Metastatic Liver Carcinoma in the Adrenal Gland (tissue), 2 donors: ENCODE results near the gene SCG2.

GRCh38 chr2:219631369-219631960, 4.0 kb downstream of the SLC4A3 start:
- PRO-cap, 2 experiments = no peak in any of the 2 experiments

DNA sequence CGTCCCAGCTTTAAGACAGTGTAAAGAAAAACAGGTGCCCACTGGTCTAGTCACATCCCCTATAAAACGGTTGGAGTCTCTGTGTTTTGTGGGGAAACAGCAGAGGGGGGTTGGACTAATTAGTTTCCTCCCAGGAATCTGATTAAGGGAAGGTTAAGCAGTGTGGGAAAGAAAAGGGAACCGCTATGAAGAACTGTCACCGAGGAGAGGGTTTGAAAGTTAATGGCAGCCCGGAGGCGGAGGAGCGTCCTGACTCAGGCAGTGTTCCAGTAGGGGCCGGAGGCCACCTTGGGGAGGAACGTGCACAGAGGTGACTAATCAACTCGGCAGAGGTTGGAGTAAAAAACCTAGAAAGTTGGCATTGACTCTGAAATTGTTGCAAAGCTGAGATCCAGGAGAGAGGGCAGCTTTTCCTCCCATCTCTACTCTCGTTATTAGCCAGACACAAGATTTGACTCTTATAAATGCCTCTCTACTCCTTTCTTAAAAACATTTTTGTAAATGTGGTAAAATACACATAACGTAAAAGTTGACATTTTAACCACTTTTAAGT, 224.8 kb downstream of the SLC4A3 start:
- PRO-cap, 2 experiments = no peak in any of the 2 experiments

GRCh38 chr2:219922401-219922657, 294.9 kb downstream of the SLC4A3 start:
- PRO-cap, 2 experiments = no peak in any of the 2 experiments

GRCh38 chr2:221517306-221518145, 54.6 kb downstream of the EPHA4 start:
- PRO-cap, 2 experiments = no peak in any of the 2 experiments

DNA sequence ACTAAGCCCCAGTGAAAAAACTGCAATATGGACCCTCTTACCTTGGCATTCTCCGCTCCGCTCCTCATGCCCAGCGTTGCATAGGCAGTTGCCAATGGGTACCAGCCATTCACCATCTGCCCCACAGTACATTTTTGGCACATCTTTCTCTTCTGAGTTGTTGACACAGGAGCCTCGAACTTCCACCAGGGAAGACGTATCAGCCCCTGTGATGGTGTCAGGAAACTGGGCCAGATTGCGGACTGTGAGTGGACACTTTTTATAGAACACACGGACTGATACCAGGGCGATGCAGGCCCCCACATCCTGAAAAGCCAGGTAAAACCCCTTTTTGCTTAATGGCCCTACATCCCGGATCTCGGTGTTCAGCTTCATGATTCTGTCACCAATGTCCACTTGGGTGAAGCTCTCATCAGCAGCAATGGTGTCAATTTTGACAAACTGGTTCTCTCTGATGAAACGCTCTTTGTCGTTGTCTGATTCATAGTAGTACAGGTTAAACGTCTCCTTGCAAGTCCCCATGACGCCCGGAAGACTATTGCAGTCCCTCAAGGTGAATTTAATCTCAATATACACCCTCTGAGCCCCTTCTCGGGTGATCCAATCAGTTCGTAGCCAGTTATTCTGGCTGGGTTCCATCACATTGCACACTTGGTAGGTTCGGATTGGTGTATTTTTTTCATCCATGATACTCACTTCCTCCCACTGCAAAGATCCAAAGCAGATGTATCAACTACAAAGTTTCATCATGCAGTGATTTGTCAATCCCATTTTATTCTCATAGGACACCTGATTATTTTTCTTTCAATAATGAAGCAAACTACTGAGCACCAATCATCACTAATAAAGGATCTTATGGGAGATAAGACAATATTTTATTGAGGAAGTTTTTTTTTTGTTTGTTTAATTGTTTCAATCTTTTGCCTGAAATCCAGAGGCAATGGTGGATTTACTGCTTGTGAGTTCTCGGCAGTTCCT, 8.1 kb downstream of the EPHA4 start:
- PRO-cap, 2 experiments = no peak in any of the 2 experiments

DNA sequence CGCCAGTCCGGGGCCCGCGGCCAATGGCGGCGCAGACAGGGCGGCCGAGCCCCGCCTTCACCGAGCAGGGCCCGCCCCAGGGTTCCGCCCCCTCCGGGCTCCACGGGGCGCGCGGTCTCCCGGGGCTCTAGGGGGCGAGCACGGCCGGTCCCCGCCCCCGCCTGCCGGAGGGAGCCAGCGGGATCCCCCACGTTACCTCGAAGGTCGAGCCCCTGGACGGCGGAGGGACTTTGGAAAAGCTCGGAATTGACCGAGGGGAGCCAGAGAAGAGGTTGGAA, 204 bp upstream of the EPHA4 start:
- PRO-cap, 2 experiments = peak in 1 of 2 experiments; most common plus-strand start position 105 of the sequence (in 1)

GRCh38 chr2:221896635-221897411, 324.7 kb upstream of the EPHA4 start:
- PRO-cap, 2 experiments = no peak in any of the 2 experiments

DNA sequence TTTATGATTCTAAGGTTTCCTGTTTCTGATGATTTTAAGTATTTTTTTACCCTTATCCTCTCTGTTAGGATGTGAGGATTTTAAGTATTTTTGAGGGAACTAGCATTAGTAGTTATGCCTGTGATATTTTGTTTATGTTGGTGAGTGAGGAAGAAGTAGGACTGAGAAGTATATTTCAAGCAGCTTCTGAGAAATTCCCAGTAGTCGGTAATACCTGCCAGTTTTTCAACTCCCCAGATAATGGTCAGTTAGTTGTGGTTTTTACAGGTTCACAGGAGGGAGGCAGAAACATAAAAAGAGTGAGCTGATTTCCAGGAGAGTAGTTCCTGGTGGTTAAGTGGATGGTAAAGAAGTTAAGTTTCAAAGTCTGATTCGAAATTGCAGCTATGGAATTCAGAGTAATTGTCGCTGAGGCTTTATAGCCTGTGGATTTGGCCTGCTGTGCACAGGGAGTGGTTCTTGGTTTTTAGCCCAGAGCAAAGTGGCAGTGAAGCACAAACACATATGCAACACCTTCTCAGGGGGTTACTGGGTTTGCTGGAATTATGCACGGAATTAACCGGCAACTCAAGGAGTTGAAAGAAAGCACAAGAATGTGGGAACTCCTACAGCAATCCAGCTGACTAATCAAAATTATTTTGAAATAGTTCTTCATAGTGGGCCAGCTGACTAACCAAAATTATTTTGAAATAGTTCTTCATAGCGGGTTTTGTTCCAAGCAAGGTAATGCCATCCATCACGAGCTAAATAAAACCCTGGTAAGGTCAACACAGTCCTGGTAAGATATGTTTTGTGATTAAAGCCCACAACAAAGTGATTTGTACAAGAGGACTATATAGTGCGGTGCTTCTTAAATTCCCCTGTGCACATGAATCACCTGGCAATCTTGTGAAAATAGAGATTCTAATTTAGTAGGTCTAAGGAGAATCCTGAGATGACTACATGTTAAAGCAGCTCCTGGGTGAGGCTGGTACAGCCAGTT, 94.3 kb downstream of the SGPP2 start:
- PRO-cap, 2 experiments = no peak in any of the 2 experiments

DNA sequence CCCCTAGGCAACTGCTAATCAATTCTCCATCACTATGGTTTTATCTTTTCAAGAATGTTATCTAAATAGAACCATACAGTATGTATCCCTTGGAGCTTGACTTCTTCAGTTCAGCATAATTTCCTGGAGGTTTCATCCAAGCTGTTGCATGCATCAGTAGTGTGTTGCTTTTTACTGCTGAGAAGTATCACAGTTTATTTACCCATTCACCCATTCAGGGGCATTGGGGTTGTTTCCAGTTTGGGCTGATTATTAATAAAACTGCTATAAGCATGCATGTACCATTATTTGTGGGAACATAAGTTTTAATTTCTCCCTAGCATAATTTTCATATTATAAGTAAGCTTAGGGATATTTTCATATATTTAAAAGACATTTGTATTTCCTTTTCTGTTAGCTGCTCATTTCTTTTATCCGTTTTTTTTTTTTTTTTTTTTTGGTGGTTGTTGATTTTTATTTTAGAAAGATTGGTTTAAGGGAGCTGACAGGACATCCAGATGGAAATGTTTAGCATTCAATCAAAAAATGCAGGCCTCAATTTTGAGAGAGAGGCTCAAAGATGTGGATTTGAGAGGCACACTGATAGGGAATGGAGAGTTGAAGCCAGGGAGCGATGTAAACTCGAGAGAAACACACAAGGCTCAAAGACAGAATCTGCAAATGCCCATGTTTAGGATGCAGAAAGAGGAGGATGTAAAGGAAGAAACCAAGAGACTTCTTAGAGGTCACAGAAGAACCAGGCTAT, 100.7 kb downstream of the FARSB start:
- PRO-cap, 2 experiments = no peak in any of the 2 experiments

DNA sequence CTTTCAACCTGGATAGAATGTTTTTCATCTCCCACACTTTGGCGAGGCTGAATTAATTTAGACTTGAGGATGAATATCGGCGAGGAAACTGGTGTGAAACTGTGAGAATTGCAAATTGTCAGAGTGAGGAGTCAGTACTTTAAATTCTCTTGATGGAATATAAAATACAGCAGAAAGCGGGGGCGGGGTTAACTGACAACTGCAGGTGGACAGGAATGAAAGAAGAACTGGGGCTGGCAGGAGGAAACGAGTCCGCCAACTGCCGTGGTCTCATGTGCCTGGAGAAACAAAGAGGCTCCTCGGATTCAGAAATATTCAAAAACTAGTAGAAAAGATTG, 44.2 kb downstream of the MOGAT1 start:
- PRO-cap, 2 experiments = no peak in any of the 2 experiments

GRCh38 chr2:222863919-222864831, 3.3 kb downstream of the ACSL3 start:
- PRO-cap, 2 experiments = no peak in any of the 2 experiments

DNA sequence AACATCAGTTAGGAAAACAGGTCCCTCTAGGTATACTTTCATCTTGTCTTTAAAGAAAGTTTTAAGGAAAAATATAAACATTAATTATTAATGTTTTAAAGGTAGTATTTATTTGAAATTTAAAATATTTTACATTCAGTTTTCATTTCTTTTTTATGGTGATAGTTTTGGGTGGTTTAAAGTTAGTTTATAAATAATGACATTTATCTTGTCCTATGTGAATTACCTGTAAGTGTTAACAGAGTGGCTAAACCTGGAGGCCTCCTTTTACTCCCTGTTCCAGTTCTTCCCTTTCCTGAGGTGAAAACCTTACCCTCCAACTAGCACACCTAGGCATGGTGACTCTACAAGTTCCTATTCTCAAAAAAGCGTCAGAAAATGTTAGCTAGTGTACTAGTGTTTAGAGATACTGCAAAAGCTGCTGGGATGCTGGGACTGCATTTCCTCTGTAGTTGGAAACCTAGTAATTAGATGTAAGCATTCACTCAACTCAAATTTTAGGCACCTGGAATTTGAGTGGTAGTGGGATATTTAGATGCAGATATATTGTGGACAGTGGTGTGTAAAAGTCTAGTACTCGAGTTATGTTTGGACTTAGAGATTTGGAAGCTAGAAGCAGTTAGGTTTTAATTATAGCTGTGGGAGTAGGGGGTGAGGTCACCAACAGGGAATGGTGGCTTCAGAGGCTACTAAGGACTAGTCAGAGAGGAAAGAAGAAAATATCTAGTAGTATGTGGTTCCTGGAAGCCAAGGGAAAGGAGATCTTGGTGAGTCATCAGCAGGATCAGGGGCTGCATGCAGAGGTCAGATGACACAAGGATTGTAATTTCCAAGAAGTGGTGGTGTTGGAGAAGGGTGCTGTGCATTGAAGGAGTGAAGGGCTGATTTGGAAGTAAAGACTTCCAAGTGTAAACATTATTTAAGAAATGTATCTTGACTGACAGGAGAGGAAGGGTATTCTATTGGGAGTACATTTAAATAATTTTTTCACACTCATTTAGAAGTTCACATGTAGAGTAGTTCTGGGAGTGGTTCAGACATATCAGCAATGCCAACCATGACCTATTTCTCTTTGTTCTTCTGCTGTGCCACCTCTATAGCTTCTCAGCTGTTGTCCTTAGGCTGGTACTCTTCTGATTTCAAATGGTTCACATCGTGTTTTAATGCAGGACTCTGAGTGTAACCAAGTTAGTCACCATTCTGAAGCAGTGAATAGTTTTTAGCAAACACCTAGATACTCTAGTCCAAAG, 58.9 kb downstream of the ACSL3 start:
- PRO-cap, 2 experiments = no peak in any of the 2 experiments

GRCh38 chr2:223041495-223042107, 10.4 kb upstream of the KCNE4 start:
- PRO-cap, 2 experiments = peak in 2 of 2 experiments; most common plus-strand start chr2:223041740 (in 2)

DNA sequence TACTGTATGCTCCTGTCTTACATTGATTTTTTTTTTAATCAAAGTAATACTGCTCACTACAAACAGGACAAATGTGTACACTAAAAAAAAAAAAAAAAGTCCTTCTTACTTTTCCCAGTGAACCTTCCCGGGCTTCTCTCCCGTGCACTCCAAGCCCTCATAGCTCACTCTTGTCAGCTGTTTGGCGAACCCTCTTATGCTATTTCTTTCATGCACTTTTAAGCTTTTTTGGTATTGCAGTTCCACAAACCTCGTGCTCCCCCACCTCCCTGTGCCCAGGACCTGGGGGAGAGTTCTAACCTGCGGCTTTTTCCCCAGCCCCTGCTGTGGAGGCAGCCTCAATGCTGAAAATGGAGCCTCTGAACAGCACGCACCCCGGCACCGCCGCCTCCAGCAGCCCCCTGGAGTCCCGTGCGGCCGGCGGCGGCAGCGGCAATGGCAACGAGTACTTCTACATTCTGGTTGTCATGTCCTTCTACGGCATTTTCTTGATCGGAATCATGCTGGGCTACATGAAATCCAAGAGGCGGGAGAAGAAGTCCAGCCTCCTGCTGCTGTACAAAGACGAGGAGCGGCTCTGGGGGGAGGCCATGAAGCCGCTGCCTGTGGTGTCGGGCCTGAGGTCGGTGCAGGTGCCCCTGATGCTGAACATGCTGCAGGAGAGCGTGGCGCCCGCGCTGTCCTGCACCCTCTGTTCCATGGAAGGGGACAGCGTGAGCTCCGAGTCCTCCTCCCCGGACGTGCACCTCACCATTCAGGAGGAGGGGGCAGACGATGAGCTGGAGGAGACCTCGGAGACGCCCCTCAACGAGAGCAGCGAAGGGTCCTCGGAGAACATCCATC, 721 bp downstream of the KCNE4 start:
- PRO-cap, 2 experiments = no peak in any of the 2 experiments

GRCh38 chr2:223056651-223057435, 4.9 kb downstream of the KCNE4 start:
- PRO-cap, 2 experiments = no peak in any of the 2 experiments

DNA sequence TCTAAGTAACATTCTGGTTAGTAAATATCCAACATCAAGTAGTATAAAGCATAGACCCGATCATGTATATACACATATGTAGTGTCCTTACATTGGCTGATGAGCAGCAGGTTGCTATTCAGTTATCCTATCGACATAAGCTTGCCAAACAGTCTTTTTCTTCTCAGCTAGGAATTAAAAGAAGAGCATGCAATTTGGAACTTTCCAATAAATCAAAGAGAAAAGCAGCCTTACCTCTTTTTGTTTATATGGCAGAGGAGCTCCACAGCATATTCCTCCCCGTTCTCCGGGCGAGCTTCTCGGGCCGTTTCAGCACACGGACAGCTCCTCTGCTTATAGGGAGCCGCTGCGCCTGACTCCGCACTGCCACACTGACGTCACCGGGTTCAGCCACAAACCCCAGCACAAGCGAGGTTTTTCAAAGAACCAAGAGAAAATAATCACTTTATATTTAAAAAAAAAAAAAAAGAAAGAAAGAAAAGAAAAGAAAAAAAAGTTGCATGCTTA, at the start of gene SCG2:
TSS of gene SCG2 (minus strand) at position 311 of the 507 bp plus-strand sequence.
- PRO-cap, 2 experiments = no peak in any of the 2 experiments

- PRO-cap, 2 experiments = no peak in any of the 2 experiments
Measured at GRCh38 chr2:223870057-223870284, 32.6 kb upstream of the AP1S3 start.

DNA sequence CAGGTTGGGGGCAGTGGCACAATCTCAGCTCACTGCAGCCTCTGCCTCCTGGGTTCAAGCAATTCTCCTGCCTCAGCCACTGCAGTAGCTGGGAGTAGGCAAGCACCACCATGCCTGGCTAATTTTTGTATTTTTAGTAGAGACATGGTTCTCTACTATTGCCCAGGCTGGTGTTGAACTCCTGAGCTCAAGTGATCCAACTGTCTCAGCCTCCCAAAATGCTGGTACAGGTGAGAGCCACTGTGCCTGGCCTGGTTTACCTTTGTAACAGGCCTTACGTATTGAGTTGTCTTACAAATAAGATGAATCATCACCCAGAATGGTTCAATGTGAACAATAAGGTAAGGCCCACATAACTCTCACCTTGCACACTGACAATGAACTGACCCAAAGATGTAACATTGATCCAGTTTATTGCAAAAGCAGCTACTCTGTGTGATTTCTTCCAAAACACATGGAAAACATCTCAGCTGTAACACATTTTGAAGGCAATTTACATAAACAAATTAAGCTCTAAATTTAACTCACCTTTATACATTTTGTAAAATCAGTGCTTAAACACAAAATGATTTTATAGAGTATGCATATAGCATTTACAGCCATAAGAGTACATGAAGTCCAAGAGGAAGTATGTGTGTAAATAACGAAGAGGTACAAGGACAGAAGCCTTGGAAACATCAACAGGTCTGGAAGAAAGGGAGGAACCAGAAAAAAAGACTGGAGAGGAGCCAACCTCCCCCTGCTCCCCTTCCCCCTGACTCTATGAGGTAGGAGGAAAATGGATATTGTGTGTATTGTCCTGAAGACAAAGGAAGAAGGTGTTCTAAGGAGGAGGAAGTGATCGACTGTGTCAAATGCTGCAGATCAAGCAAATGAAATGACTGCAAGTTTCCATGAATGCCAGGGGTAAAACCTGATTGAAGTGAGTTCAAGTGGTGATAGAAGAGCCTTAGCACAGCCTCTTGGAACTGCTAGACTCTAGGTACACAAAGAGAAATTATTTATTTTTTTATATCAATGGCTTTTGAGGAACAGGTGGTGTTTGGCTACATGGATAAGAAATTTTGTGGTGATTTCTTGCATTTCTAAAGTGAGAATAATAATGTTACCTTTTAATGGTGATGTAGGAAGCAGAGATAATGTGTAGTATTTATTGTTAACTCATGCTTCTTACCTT, 5.6 kb upstream of the WDFY1 start:
- PRO-cap, 2 experiments = no peak in any of the 2 experiments

DNA sequence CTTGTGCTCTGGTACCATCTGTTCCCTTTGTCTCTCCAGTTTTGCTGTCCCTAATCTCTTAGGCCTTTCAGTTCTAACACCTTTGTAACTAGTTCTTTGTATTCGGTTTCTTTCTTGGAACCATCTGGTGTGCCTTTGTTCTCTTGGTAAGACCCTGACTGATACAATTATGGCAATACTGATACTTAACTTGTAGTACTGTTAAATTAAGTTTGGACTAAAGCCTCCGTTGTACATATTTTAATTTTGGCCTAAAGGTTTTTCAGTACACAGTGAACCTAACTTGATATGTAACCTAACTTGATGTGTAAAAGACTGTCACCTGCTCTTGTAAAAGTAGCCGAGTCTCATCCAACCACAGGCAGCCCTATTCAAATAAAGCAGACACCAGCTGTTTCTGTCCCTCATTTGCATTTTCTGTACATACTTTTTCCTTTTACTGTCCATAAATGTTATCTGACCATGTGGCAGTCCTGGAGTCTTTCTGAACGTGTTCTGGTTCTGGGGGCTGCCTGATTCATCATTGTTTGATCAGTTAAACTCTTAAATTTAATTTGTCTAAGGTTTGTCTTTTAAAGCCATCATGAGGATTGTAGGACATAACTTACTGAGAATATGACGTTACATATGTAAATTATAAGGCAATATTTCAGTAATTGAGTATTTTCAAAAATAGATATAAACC, 4.7 kb upstream of the MRPL44 start:
- PRO-cap, 2 experiments = no peak in any of the 2 experiments

- PRO-cap, 2 experiments = no peak in any of the 2 experiments
Measured at GRCh38 chr2:224031190-224031675, 7.9 kb downstream of the SERPINE2 start.